Neural progenitor cell (in vitro differentiated cells): Measurements from ENCODE around the genes IGFLR1, POLR2I and CAPNS1.

GRCh38 chr19:35722413-35723341 is 4.9 kb downstream of the KMT2B start:
- RAMPAGE, long total RNA = no peak

GRCh38 chr19:35724428-35724698 is 6.6 kb downstream of the KMT2B start:
- RAMPAGE, long total RNA = no peak

- RAMPAGE, long total RNA = no peak
Measured at GRCh38 chr19:35731784-35732263, 10.4 kb downstream of the IGFLR1 start.

DNA sequence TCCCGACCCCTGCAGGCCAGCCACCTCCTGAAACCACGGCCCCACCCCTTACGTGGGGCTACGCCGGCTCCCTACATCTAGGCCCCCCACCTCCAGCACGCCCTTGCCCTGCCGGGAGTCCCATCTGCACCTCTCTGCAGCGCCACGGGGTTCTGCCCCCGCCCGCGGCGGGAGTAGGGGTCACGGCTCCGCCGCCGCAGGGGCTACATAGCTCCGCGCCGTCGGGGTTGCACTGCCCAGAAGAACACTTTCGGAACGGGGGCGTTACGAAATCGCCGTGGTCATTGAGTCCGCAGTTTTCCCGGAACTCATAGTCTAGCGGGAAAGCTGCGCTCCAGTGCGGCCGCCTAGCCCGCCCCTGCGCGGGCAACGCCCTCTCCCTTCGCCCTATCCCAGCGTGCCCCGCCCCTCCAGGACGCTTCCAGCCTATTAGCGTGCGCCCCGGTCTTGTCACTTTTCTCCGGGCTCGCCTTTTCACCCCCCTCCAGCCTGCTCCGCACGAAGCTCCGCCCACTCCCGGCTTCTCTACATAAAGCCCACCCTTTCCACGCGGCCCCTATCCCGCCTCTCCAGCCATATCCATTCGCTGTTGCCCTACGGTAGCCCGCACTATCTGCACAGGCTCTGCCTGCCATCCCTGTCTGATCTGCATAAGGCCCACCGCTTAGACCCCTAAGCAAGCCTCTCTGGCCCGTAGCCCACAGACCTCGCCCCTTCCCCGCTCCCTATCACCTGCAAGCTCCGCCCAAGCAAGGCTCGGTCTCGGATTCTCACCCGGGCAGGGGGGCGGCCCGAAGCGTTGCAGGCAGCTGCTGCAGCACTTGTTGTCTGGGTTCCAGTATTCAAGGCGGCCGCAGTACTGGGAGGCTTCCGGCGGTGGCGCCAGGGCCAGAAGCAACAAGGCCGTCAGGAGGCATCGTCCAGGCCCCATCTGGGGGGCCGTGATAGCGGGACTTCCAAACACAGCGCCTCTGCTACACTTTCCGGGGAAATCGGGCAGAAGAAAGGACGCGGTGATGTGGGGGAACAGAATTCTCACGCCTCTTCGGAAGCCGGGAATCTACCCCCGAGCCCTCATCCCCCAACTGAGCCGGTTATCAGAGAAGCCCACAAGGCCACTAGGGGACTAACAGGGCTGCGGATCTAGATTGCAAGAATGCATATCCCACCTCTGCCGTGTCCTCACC is 1.6 kb downstream of the IGFLR1 start:
- RAMPAGE, long total RNA = no peak

- RAMPAGE, long total RNA = no peak
Measured at GRCh38 chr19:35741894-35742945, at the start of gene IGFLR1. IGFLR1 (minus strand) TSS chr19:35742452.

DNA sequence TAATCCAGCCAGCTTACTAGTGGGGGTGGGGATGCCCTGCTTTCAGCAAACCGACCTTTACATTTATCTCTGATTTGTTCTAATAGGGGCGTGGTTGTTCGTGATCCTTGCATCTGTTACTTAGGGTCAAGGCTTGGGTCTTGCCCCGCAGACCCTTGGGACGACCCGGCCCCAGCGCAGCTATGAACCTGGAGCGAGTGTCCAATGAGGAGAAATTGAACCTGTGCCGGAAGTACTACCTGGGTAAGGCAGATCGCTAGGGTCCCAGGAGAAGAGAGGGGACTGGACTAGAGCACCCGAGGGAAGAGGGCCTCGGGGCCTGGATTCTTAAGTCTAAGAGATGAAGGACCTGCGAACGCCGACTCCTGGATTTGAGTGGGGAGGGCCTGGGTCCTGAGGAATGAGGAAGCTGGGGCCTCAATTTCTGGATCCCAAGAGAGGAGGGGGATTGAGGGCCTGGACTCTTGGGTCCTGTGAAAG is 338 bp downstream of the PSENEN start:
- RAMPAGE, long total RNA = no peak

GRCh38 chr19:35746316-35746559 is 787 bp downstream of the PSENEN start:
- RAMPAGE, long total RNA = no peak

GRCh38 chr19:35756616-35756764 is 339 bp downstream of the HSPB6 start:
- RAMPAGE, long total RNA = no peak

- RAMPAGE, long total RNA = no peak
Measured at GRCh38 chr19:35757095-35758023, 530 bp upstream of the HSPB6 start.

DNA sequence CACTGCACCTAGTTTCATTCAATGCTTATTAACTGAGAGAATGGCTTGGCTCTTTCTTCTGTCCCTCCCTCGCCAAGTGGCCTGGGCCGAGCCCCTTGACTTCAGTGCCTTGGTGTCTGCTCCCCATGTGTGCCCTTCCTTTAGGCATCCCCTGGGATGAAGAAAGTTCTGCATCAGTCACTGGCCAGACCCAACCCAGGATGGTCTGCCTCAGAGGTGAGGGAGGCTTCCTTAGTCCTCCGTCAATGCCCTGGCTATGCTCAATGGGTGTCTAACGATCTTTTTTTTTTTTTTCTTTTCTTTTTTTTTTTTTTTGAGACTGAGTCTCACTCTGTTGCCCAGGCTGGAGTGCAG is 13.7 kb downstream of the PRODH2 start:
- RAMPAGE, long total RNA = no peak

DNA sequence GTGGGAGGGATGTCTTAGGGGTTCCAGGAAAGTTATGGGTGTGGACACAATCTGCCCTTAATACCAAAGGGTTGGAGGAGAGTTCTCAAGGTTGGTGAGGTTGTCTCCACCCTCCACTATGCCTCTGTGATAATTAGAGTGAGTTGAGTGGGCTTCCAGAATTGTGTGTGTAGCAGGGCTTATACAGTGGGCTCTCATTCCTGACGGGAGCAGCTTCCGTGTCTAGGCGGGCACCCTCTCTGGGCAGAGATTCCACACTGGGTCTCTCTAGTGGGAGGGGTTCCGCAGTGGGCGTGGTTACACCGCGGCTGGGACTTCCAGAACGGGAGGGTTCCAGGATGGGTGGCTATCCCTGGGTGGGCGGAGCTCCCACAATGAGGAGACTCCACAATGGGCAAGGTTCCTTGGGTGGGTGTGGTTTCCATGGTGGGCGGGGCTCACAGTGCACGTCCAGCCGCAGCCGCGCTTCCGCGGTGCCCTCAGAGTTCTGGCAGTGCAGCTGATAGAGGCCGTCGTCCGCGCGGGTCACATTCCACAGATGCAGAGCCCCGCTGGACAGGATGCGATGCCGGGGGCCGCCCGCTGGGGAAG is 8.5 kb downstream of the NPHS1 start:
- RAMPAGE, long total RNA = no peak

DNA sequence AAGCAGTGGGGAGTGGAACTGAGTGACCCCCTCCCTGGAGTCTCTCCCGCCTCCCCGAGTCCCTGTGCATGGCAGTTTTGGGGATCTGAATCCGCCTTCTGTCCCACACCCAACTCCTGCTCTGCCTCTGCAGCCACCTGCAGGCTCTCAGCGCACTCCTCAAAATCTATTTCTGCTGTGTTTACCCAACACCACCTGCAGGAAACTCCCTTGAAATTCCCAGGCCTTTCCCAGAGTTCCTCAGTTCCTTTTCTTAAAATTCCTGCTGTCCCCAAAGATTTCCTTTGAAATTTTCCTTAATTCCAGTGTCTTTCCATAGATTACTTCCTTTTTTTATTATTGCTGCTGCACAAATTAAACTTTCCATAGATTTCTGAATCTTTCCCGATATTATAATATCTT is 6.0 kb downstream of the NPHS1 start:
- RAMPAGE, long total RNA = no peak

DNA sequence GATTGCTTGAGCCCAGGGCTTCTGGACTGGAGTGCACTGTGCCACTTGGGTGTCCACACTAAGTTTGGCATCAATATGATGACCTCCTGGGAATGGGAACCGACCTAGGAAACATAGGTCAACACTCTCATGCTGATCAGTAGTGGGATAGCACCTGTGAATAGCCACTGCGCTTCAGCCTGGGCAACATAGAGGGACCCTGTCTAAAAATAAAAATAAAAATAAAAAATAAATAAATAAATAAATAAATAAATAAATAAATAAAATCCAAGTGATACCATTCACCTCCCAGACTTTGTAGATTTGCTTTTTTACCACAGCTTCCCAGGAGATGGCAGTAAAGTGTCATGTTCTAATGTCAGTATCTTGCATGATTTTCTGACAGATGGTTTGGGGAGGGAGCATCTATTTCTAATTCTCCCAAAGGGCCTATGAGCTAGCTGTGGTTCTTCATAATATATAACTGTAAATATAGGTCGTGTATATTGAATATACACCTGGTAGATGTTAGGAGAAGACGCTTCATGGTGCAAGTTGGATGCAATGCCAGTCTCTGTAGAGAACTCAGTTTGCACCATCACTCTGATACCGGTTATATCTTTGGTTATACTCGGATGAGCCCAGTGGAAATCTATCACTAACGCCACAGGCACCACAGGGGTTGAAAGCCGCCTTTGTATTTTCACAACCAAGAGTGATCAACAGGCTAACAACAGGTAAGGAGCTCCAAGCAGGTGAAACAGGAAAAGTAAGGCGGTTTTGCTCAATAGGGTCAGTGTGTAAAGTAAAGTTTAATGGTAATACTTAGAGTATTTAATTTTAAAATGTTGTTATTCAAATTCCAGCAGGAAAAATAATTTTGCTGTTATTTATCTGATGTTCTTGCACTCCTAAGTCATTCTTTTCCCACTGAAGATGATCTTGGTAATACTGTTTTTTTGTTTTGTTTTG is 13.8 kb downstream of the APLP1 start:
- RAMPAGE, long total RNA = no peak

GRCh38 chr19:35937050-35937632 is 967 bp downstream of the LRFN3 start:
- RAMPAGE, long total RNA = no peak

DNA sequence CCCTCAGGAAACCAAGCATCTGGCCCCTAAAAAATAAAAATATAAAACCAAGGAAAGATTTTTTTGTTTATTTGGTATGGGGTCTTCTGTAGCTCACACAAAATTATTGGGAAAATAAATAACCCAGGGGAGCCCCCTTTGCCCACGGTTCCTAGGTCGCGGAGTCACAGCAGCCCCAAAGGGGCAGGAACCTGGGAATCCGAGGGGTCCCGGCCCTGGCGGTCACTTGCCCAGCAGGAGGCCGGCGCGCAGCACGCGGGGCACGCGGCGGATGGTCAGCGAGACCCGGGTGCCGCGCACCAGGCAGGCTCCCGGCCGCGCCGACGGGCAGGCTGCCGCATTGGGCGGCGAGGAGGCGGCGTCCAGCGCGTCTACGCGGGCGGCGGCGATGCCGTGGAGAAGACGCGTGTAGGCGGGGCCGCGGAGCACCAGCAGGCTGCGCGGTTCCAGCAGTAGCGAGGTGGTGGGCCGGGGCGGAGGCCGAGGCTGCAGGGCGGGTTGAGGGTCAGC is 510 bp upstream of the SYNE4 start:
- RAMPAGE, long total RNA = no peak

- RAMPAGE, long total RNA = no peak
Measured at GRCh38 chr19:36053578-36053773, 609 bp downstream of the THAP8 start.

DNA sequence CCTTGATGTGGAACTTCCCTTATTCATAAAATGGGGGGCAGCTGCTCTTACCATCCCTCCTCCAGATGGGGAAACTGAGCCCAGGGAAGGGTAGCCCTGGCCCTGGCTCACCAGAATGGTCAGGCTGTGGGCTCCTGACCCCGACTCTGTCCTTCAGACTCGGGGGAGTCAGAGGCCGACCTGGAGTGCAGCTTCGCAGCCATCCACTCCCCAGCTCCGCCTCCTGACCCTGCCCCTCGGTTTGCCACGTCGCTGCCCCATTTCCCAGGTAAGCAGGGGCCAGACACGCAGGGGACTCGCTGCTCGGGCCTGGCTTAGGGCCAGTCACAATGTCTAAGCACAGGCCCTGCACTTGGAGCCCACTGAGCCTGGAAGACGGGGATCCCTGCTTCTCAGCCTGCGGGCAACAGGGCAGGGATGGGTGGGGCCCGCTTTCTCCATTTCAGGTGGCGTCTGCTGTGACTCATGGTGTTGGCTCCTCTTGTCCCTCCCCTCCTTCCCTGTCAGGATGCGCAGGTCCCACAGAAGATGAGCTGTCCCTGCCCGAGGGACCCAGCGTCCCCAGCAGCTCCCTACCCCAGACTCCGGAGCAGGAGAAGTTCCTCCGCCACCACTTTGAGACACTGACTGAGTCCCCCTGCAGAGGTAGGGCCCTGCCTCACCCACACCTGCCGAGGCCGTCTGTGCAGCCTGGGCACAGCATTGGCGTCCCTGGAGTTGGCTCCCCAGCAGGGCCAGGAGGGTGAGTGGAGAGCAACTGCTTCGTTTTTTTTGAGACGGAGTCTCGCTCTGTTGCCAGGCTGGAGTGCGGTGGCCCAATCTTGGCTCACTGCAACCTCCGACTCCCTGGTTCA is 9.2 kb upstream of the OVOL3 start:
- RAMPAGE, long total RNA = no peak

DNA sequence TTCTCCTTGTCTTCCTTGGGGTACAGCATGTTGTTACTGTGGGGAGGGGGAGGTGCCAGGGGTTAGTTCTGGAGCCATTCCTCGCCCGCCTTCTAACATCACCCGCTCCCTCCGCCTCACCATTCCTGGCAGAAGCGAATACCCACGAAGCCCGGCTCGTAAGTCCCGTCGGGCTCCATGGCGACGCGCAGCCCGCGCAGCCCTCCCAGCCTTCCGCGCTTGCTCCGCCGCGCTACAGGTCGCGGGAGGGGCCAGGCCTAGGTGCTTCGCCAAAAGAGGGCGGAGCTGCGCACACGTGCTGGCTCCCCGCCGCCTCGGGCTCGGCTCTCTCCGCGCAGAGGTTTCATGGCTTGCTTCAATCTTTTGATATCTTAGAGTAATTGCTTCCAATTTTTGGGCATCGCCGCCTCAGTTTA is at the start of gene POLR2I:
Gene POLR2I (minus strand): TSS at position 198 of the 416 bp plus-strand sequence.
- RAMPAGE, long total RNA = start-site peak on the minus strand centred at position 217 of the sequence, 43 bp wide, 109 and 137 reads in 2 replicates

GRCh38 chr19:36119985-36121119 is 5.1 kb downstream of the TBCB start:
- RAMPAGE, long total RNA = no peak

DNA sequence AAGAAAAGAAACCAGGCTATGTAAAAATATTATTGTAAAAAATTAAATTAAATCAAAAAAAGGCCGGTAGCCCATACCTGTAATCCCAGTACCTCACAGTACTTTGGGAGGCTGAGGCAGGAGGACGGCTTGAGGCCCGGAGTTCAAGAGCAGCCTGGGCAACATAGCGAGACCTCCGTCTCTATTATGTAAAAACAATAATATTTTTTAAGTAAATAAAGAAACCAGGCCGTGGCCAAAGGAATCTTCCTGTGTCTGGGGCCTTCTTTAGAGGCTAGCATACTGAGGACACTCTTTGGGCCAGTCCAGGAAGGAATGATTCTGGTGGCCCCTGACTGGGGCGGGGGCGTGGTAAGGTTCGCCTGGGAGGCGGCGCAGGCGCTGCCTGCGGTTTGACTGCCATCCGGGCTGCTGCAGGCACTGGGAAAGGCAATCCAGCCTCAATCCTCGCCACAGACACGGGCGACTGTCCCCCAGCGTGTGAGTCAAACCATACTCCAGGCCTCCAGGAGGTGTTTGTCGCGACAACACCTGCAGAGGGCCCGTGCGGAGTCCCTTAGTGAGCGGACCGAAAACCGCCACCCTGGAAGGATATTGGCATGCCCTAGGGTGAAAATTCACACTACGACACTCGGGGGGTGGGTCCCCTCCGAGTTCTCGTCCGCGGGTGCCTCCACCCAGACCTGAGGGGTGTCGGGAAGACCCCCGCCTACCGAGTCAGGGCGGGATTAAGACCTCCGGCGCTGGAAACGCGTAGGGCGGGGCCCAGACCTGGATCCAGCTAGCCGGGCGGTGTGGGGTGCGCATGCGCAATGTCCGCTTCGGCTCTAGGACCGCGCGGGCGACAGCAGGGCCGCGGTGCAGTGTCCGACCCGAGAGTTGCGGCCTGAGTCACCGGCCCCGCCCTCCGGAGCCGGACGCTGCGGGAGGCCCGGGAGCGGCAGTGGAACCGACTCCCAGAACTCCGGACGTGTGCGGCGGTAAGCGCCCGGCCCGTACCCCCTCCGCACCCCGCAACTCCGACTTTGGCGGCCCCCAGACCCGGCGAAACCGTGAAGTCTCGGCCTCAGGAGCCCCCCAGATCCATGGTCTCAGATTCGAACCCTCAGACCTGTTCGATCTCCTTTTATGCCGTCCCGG is at the start of gene CAPNS1:
Gene CAPNS1 (plus strand): TSS at position 889 of the 1,140 bp plus-strand sequence.
- RAMPAGE, long total RNA = no peak